Karpas-422 (cell line): ENCODE measurements around a stretch of chr22.

GRCh38 chr22:49816400-49817395, 11.0 kb downstream of the BRD1 start:
- PRO-cap: no peak
- RAMPAGE, long total RNA: no peak

DNA sequence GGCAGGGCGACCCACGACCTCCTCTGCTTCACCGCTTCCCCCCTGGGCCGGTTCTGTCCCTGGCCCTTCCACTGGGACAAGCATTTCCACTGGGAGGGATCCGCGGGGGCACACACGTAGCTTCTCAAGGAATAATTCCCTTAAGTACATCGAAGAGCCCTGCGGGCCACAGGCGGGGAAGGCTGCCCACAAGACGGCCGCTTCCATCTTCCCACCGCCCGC, 1.4 kb downstream of the BRD1 start:
- PRO-cap: no peak
- RAMPAGE, long total RNA: no peak

DNA sequence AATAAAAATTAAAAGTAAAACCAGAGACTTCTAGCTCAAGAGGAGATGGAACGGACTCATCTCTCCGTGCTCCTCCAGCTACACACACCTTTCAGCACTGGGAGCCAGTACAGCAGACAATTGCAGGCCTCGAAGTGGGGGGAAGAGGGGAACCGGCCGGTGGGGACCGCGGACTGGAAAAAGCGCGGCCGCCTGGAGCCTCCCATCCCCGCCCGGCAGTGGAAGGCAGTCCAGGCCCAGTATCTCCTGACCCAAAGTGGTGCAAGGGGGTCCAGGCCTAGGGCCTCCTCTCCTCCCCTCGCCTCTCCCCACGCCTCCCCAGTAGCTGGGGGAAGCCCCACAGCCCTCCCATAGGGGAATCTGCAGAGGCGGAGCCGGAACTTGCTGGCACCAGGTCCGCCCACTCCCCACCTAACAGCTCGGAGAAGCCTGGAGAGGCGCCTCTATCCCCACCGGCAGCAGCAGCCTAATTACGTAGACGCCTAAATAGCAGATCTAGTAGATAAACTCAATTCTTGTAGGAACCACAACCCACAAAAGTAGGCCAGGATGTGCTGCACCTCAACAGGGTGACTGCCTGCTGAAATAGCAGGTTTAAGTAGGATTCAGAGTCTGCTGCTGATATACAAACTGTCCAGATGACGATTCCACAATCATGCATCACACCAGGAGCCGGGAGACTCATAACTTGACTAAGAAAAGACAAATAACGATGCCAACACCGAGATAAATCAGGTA, 11.1 kb upstream of the BRD1 start:
- PRO-cap: no peak
- RAMPAGE, long total RNA: no peak

DNA sequence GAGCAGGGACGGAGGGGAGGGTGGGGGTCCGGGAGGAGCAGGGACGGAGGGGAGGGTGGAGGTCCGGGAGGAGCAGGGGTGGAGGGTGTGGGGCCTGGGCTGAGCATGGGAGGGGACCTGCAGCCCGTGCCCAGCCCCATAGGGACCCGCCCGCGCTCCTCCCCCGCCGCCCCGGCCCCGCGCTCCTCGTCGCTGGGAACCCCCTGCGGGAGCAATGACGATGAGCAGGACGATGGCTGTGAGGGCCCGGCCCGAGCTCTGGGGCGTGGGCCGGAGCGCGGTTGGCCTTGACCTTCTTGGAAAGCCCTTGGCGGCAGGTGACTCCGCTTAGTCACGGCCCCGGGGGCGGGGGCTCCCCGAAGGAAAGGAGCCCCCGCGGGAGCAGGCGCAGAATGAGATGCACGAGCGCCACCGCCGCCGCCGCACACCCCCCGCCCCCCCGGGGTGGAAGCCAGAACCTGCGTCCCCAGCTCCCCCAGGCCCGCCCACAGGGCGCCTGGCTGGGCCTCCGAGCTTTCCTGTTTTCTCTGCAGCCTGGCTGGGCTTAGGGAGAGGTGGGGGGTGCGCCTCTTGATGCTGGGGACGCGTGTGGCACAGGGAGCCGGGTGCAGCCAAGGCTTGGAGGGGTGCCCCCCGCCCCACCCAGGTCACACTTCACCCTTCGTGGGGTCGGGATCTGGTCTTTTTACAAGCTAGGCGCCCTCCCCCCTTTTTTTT, 17.7 kb downstream of the CRELD2 start:
- PRO-cap: no peak
- RAMPAGE, long total RNA: no peak

DNA sequence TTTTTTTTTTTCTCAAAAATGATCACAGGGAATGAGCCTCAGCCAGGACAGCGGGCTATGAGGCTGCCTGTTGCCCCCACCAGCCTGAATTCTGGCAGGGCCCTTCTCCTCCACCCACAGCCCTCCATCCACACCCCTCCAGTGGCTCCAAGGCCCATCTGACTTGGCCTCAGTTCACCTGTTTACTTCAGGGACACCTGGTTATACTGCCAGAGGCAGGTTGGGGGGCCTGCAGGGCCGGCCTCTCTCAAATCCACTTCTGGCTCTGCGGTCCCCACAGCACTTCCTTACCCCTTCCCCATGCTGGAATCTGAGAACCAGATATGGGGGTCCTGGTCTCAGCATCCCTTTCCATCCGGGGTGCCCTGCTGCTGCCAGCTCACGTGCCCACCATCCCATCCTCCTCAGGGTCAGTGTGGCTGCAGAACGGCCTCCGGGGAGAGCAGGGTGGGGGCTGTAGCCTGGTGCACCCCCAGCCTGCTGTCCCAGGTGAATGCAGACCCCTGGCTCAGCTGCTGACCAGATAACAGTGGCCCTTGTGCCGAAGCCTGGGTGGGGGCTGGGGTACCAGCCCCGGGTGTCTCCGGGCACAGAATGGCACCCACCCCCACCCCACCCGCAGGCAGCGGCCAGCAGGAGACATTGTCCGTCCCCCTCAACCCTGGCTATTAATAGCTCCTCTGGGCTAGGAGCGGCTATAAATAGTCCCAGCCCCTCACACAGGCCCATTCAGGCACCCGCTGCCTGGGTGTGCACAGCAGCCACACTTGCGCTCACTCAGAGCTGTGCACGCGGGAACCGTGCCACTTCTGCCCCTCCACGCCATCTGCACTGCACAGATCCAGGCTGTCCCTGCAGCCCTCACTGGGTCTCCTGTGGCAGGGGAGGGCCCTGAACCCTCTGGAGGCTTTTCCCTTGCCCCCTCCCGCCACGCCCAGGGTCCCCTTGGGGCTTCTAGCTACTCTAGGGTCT, 18.5 kb downstream of the CRELD2 start:
- PRO-cap: no peak
- RAMPAGE, long total RNA: no peak

DNA sequence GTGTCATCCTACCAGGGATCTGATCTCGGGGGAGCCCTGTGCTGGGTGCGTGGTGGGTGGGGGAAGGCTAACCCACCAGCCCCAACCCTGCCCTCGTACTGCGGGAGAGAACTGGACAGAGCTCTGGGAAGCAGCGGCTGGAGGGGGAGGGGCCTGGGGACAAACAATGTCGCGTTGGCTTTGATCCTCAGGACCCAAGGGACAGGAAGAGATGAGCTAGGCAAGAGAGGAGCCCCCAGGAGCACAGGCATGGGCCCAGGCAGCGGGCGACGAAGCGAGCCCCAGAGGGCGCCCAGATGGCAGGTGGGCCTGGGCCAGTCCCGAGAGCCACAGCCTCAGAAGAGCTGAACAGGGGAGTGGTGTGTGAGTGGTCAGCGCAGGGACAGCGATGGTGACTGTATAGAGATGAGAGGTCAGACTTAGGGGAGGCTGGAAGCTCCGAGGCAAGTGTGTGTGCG, 1.5 kb upstream of the PIM3 start:
- PRO-cap: no peak
- RAMPAGE, long total RNA: no peak

DNA sequence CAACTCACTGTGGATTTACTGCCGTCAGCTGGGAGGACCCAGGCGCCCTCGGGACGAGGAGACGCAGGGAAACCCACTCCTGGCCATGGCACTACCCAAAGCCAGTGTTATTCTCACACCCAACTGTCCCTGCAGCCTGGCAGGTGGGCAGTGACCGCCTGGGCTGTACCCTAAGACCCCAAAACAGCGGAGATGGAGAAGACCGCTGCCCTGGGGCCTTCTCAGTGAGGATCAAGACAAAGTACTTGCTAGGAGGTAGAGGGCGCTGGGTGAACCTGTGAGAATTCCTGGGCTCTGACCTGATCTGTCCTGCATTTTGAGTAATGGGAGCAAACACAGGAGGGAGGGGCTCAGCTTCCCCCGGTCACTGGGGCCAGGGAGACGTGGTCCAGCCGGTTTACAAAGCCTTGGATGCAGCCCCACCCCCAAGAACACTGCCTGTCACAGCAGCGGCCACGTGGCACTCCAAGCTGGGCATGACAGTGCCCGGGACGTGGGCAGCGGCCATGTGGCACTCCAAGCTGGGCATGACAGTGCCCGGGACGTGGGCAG, 24.9 kb downstream of the MLC1 start:
- PRO-cap: no peak
- RAMPAGE, long total RNA: no peak

DNA sequence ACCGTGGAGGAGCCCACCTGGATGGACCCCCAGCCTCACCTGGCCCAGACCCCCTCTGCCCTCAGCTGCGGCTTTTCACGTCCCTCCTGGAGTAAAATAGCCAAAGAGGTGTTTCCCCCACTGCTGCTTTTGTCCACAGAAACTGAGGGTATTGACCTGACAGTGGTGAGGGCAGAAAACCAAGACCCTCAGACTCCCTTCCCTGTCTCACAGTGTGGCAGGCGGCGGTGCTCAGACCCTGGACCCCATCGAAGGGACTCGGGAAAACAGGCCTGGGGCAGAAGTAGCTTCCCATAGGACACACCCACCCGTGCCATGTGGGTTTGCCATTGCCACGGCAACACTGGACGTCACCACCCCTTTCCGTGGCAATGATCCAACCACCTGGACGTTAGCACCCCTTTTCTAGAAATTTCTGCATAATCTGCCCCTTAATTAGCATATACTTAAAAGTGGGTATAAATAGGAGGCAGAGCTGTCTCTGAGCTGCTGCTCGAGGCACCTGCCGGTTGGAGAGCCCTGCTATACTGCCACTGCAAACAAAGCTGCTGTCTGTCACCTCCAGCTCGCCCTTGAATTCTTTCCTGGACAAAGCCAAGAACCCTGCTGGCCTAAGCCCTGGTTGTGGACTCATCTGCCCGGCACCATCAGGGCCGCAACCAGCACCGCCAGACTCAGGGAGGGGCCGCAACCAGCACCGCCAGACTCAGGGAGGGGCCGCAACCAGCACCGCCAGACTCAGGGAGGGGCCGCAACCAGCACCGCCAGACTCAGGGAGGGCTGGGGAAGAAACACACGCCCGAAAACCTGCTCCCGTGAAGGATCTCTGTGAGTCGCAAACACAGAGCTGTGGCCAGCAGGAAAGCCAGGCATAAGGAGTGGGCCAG, 10.5 kb downstream of the MLC1 start:
- PRO-cap: no peak
- RAMPAGE, long total RNA: no peak

DNA sequence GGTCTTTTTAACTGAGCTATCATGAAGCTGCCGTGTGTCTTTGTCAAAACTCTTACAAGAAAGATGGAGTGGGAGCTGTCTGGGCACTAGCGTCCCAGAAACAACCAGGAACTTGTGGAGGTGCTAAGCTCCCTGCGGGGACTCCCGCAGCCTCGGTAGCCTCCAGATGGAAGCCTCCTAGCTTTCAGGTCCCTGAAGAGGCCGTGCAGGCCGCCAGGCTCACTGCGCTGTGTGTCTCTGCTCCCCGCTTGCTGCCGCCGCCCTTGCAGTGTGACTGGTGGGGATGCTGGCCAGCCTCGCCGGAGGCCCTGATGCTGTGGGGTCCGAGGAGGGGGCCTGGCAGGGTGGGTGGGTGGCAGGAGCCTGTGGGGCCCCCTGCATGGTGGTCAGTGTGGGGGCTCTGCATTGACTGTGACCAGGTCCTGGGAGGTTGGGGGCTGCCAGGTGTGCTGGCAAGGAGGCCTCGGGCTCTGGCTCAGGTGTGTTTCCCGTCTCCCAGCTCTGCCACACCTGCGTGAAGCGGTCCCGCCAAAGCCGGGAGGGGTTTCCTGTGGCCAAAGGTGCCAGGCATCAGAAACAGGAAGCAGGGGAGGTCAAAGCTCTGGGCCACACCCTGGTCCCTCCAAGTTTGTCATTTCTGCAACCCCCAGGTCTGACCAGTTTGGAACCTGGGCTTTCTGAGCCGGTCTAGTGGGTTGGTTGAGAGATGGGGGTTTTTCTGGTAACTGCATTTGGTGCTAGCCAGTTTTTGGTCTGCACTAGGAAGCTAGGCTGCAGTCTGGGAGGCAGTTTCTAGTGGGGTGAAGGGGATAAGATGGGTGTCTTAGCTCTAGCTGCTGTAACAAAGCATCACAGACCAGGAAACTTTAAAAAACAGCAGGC, 1.3 kb downstream of the TRABD start:
- PRO-cap: no peak
- RAMPAGE, long total RNA: no peak

GRCh38 chr22:50272807-50273176, 2.6 kb upstream of the MAPK11 start:
- PRO-cap: no peak
- RAMPAGE, long total RNA: no peak

GRCh38 chr22:50278044-50278416, 7.8 kb upstream of the MAPK11 start:
- PRO-cap: no peak
- RAMPAGE, long total RNA: no peak

DNA sequence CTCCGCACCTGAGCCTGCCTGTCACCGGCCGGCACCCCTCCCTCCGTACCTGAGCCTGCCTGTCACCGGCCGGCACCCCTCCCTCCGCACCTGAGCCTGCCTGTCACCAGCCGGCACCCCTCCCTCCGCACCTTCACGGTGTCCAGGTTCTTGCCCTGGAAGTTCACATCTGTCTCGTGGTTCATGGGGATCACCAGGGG, 15.4 kb upstream of the MAPK11 start:
- PRO-cap: no peak
- RAMPAGE, long total RNA: no peak

- PRO-cap: no peak
- RAMPAGE, long total RNA: no peak
These were observed 10.1 kb downstream of the PLXNB2 start for GRCh38 chr22:50297143-50297914.

GRCh38 chr22:50308262-50309166, 1.1 kb upstream of the PLXNB2 start:
- PRO-cap: no peak
- RAMPAGE, long total RNA: no peak

GRCh38 chr22:50330864-50331374, 4.1 kb upstream of the DENND6B start:
- PRO-cap: no peak
- RAMPAGE, long total RNA: no peak

DNA sequence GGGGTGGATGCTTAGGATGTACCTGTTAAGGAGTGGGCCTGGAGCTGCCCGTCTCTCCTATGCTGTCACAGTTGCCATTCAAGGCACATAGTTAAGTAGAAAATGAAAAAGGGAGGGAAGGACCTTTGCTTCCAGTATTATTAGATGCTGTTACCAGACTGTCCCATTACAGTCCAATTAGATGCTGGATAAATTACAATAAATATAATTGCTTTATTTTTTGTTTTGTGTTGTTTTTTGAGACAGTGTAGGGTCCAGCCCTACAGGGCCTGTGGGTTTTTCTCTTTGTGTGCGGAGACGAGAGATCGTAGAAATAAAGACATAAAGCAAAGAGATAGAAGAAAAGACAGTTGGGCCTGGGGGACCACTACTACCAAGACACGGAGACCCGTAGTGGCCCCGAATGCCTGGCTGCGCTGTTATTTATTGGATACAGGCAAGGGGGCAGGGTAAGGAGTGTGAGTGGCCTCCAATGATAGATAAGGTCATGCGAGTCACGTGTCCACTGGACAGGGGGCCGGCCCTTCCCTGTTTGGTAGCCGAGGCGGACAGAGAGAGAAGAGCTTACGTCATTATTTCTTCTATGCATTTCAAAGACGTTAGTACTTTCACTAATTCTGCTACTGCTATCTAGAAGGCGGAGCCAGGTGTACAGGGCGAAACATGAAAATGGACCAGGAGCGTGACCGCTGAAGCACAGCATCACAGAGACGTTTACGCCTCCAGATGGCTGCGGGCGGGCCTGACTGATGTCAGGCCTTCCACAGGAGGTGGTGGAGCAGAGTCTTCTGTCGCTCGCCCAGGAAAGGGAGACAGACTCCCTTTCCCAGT, 24.6 kb downstream of the PPP6R2 start:
- PRO-cap: no peak
- RAMPAGE, long total RNA: no peak

DNA sequence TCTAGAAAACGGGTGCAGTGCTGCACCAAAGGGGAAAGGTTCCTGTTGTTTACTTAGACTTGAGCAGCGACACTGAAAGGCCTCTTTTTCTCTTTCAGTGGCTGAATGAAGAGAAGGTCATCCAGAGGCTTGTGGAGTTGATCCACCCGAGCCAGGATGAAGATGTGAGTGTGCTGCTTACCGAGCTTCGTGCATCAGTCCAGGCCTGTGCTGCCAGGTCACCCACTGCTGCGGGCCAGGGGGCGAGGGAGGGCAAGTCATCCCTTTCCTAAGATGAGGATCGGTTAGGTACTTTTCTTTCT, 58.9 kb downstream of the SBF1 start:
- PRO-cap: no peak
- RAMPAGE, long total RNA: no peak

DNA sequence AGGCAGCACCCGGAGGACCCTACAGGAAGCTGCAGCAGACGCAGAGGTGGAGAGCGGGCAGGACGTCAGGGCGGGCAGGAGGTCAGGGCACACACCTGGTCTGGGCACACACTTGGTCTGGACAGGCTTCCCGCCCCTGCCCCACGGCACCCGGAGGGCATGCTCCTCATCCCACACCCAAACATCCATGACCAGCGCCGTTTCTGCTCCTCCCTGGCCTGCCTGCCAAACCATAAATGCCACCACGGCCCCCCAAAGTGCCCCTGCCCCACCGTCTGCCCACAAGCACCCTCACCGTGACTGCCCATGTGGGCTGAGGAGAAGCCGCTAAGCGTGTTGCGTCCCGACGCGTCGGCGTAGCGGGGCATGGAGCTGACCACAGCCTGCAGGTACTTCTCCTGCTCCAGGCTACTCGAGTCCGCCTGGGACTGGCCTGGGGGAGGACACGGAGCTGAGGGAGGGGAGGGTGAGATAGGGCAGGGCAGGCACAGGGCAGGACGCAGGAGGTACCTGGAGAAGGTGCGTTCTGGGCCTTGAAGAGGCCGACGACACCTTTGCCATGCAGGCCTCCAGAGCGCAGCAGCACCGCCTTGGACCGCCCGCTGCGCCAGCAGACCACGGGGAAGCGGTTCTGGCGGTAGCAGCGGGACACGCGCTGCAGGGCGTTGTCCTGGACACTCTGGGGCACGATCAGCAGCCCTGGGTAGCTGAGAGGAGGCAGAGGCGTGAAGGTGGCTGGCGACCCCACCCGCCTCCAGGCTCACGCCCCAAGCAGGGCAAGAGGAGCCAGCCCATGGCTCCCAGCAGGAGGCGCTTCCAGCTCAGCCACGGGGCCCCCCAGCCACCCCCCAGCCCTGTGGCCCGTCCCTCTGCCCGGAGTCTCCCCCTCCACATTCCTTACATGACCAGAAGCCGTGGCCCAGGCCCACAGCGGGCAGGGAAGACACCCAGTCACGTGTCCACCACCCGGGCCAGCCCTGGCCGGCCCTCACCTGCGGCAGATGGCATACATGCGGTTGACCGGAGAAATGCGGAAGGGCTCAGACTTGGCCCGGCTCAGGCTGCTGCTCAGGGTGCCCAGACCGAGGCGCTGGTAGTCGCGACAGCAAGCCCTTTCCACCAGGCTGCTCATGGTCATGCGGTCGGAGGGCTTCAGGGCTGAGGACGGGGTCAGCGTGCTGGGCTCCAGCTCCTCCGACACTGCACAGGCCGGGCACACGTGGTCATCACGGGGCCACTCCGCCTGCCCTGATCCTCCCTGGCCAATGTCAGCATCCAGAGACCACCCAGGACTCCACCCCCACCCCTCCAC, 15.4 kb downstream of the SBF1 start:
- PRO-cap: no peak
- RAMPAGE, long total RNA: no peak

- PRO-cap: no peak
- RAMPAGE, long total RNA: no peak
These were observed 7.3 kb downstream of the SBF1 start for GRCh38 chr22:50467626-50467924.

DNA sequence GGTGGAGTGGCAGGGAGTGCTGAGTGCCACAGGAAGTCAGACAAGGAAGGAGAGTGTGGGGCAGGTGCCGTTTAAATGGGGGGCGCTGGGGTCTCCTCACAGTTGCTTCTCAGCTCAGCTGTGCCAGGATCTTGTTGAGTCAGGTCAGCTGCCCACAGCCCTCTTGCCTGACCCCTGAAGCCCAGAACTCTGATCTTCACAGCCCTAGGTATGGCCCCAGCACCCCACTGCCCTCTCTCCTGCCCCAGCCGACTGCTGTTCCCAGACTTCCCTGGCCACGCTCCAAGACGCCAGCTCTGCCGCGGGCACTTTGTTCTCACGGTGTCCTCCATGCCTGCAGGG, 1.1 kb upstream of the MIOX start:
- PRO-cap: no peak
- RAMPAGE, long total RNA: no peak